Hematopoietic multipotent progenitor cell (in vitro differentiated cells): ENCODE data around the genes BEX1, TMEM31 and RIPPLY1.

DNA sequence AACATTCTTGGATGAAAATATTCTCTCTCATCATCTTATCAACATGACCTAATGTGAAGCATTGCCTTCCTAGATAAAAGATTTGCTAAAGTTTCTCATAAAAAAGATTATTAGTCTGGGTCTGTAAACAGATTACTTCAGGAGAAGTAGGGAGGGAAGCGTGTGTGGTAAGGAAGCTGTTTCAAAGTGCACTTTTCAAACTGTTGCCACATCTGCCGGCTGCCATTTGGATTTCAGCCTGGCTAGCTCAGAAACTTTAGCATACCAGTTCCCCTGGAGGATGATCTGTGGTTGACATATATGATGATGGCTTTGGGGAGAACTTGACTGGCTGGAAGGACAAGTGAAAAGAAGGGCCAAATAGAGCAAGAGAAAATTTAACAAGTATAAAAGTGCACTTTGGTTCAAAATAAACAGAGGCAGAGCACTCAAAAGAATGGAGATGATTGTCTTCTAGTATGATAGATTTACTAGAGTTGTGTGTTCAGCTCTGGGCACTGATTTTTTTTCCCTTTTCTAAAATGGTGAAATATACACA lies 330 bp upstream of the NOX1 start:
- CAGE, long polyA plus RNA = no peak

GRCh38 chrX:101079762-101080752 lies 1.4 kb downstream of the TMEM35A start:
- CAGE, long polyA plus RNA = no peak

GRCh38 chrX:101394166-101394865 lies 3.5 kb downstream of the RPL36A start:
- CAGE, long polyA plus RNA = no peak

DNA sequence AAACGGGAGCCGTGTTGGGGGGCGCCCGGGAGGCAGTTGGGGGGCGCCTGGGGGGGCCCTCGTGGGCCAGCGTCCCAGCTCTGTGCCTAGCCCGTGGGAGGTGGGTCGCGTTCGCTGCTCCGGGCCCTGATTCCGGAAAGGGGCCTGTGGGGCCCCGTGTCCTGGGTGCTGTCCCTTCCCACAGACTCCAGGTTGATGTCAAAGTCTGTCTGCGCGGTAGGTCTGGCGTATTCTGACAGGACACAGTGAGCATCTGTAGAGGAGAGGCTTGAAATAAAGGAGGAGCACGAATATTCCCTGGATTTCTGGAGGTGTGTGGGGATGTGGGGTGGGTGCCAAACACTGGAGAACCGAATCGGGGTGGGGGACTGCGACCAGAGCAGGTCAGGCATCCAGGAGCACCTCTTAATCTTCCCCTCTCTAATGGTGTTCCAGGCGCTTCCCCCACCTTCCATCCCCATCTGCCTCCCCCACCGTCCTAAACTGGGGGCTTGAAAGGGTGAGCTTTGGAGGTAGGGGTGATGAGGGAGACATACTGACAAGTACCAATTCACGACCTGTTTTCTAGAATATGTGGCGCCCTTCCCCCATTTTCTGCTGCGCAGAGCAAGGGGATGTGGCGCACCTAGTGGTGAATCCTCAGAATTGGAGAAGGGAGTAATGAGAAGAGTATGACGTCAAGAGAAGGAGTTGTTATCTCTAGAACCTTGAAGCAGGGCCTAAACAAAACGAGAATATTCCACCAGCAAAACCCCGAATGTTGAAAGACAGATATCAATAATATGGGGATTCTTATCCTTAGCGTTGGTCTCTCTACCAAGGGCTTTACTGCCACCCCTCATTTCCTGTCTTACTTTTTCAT lies 903 bp downstream of the GPRASP1 start:
- CAGE, long polyA plus RNA = no peak

- CAGE, long polyA plus RNA = start-site peak on the minus strand at chrX:103064132-103064186, 283 reads
These were observed at the start of gene BEX1 for GRCh38 chrX:103063451-103064632. Gene BEX1, minus strand, starts transcription at chrX:103064171.

DNA sequence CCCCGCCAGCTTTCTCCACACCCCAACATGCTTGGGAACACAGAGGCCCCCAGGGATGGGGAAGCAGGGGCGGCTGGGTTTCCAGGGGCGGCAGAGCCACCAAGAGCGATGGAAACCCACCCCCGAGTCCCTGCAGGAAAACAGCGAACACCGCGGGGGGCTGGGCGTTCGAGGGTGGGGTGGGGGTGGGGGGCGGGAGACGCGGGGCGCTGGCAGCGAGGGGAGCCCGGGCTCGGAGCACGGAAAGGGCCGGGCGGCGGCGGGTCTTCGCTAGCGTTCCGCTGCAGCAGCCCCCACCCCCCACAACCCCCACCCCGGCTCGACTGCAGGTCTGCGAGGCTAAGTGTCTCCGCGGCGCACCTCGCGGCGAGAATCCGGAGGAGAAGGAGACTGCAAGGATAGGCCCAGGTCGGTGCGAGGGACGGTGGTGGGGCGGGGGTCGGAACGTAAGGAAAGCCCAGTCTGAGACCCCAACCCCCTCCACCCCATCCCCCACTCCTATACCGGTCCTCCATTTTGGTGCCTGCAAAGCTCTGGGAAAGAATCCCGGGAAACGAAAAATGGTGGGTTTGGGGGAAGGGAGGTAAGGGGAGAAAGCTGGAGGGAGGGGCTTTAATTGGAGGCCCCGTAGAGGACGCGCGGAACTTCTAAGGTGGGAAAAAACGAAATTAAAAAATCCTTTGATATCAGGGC lies 507 bp downstream of the BEX3 start:
- CAGE, long polyA plus RNA = no peak

- CAGE, long polyA plus RNA = no peak
These were observed 20.5 kb upstream of the RAB40A start for GRCh38 chrX:103539661-103540230.

GRCh38 chrX:103626822-103627303 lies 1.9 kb upstream of the TCEAL1 start:
- CAGE, long polyA plus RNA = no peak

- CAGE, long polyA plus RNA = no peak
These were observed 2.7 kb downstream of the MORF4L2 start for GRCh38 chrX:103683589-103684368.

DNA sequence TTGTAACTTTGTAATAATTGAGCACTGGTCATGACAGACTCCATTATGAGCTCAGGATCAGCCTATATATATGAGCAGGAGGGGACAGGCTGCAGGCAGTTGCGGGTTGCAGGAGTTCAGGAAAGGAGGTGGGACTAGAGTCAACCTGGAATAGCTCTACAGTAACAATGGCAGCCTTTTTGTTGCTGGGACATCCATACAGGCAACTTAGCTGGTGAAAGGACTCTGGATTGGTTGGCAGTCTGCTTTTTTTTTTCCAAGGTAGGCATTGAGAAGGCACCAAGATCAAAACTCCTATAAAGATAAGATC lies at the start of gene TMEM31:
TMEM31 (plus strand) TSS at position 94 of the 310 bp plus-strand sequence.
- CAGE, long polyA plus RNA = no peak

GRCh38 chrX:103742208-103742707 lies 31.5 kb downstream of the TMEM31 start:
- CAGE, long polyA plus RNA = no peak

DNA sequence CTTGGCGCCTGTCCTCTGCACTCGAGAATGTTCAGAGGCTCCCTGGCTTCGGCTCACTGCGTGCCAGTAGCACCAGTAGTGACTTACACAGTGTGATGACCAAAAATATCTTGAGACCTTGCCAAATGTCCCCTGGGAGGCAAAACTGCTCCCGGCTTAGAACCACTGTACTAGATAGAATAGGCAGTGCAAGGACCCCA lies 6.4 kb upstream of the ZCCHC18 start:
- CAGE, long polyA plus RNA = no peak

- CAGE, long polyA plus RNA = no peak
These were observed 9.8 kb downstream of the PWWP3B start for GRCh38 chrX:106177803-106178321.

GRCh38 chrX:106338240-106338651 lies 170.1 kb downstream of the PWWP3B start:
- CAGE, long polyA plus RNA = no peak

GRCh38 chrX:106772847-106773195 lies 29.7 kb upstream of the TBC1D8B start:
- CAGE, long polyA plus RNA = no peak

DNA sequence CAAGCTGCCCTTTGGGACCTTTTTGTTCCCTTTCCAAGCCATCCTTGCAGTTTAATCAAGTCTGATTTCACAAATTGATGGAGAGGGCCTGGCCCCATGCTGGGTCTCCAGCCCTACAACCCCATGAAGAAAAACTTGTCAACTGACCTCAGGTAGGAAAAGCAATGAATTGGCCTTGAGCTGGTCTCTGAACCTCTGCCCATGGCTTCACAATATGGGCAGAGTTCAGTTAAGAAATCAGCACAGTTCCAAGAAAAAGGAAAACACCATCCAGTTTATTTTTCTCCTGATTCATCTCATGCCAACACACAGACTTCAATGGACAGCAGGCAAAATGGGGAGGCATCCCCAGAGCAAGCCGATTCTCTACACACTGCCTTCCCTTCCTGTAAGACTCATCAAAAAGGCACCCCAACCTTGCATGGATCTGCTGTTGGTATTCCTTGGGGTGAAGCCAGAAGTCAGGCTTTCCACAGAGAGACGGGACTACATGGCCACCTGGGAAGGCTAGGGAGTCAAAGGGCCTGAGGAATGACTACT lies 3.3 kb downstream of the RIPPLY1 start:
- CAGE, long polyA plus RNA = no peak

GRCh38 chrX:106902964-106903559 lies at the start of gene RIPPLY1:
Gene RIPPLY1, minus strand, starts transcription at chrX:106903341.
- CAGE, long polyA plus RNA = no peak

- CAGE, long polyA plus RNA = no peak
These were observed 33.5 kb downstream of the MORC4 start for GRCh38 chrX:106966346-106967037.

DNA sequence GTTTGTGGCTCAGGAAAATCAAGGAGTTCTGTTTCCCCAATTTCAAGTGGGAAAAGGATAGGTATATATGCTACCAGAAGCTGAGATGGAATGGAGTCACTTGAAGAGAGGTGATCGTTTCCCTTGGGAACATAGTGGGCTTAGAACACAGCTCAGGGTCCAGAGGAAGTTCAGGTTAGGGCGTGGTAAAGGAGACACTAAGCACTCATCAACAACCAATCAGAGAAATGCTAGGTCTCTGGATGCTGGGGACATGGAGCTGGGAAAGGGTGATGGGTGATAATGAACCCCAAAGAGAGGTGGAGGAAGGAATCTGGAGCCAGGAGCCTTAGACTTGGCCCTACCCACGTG lies 63.5 kb downstream of the TSC22D3 start:
- CAGE, long polyA plus RNA = no peak

DNA sequence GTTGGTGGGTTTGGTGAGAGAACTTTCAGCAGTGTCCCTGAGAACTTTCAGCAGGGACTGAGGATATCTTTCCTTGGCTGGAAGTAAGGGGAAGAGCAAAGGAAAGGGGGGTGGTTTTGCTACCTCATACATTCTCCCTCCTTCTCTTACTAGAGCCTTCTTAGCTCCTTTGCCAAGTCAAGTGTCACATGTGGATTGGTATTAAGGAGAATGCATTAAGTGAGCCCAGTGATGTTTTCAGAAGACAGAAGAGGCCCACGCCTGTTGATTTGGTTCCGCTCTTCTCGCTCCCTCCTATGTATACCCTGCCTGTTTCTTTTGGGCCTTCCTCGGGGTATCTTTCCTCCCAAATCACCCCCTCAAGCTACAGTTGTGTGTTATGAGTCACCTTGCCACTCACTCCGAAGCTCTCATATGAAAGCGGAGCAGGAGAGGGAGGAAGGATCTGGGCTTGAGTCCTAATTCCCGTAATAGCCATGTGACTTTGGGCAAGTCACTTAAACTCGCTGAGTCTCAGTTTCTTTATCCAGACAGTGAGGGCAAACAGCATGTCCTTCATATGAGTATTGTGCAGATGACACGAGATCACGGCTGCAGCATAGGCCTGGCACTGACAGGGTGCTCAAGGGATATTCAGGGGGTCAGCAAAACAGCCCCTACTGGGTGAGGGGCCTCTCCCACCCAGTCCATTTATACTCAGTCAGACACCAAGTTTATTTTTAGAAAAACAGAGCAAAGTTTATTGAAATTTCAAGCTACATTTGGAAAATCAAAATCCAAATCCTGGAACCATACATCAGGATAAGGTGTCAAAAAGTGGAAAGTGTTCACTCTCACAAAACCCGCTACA lies 62.9 kb downstream of the TSC22D3 start:
- CAGE, long polyA plus RNA = start-site peak on the plus strand centred at position 730 of the sequence, 14 bp wide, 5 reads